Measurements from ENCODE around the gene STMND1.

DNA sequence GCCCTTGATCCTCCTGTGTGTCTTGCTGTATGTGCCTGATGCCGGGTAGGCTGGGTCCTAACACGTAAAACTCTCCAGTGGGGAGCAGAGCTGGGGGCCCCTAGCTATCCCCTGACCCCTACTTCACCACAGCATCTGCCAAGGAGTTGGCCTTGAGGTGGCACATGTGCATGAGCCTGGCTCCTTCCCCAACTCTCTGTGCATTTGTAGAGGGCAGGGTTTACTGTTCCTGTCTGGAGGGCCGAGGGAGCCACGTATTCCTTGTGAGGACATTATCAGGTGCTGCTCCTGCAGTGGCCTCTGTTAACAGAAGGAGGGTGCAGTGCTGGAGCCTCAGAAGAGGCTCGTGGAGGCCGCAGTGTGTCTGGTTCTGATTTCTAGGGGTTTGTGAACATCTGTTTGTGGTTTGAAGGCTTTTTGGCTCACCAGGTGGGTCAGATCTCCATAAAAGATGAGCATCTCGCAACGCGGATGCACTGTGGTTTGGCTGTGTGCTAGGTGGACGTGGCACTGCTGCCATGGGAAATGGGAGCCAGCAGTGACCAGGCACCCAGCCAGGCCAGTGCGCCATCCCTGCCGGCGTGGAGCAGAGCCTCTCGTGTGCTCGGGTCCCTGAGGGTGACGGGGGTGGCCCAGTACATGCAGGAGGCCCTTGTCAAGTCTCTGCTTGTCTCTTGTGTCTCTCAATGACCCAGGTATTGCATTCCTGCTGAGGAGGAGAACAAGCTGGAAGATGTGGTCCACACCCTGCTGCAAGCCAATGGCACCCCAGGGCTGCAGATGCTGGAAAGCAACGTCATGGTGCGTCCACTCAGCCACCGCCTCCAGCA, 152.0 kb downstream of the DTNBP1 start:
- PRO-cap, result no peak

DNA sequence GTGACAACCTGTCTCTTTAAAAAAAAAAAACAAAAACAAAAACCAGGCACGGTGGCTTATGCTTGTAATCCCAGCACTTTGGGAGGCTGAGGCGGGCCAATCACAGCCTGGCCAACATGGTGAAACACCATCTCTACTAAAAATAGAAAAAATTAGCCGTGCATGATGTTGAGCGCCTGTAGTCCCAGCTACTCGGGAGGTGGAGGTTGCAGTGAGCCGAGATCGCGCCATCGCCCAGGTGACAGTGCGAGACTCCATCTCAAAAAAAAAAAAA, 147.2 kb downstream of the DTNBP1 start:
- PRO-cap, result no peak

DNA sequence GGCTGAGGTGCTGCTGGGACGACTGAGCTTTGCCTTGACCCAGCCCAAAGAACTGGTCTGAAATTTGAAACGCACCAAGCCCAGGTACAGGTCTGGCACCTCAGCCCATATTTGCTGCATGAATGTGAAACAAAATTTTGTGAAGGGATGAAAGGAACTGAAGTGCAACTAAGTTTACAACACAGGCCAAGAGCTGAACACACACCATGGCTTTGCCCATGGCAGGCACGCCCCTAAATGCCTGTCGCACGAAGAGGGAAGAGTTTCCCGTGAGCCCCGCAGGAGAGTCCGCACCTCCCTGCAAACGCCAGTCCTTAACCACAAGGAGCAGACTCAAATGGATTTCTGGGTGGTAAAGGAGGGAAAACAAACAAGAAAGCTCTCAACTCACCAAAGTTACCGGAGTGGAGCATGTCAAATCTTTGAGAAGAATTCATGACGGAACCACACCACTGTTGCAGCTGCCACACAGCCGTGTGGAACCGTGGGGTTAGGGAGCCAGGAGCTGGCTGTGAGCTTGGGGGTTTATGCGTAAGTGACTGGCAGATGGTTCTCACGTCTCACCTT, 138.8 kb downstream of the DTNBP1 start:
- PRO-cap, result no peak

DNA sequence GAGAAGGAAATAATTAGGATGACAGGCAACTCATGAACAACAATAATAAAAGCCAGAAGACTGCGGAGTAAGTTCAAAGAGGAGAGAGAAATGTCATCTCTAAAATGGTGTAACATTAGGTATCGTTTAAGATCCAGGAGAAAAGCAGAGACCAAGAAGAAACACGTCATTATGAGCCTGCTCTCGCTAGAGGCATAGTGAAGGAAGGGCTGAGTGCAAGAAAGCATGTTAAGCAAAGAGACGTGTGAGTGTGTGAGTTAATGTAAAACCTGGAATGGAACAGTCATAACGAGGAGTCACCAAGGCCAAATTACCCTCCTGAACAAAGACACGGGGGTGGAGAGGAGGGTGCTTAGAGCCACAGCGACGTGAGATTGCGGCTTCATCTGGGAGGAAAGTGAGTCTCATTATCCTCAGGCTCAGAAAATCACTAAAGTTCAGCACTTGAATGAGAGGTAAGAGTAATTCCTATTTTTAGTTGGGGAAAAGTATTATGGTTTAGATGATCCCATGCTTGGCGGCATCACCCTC, 136.7 kb downstream of the DTNBP1 start:
- PRO-cap, result no peak

- PRO-cap, result no peak
These were observed 224.6 kb upstream of the DTNBP1 start for GRCh38 chr6:15887268-15887893.

DNA sequence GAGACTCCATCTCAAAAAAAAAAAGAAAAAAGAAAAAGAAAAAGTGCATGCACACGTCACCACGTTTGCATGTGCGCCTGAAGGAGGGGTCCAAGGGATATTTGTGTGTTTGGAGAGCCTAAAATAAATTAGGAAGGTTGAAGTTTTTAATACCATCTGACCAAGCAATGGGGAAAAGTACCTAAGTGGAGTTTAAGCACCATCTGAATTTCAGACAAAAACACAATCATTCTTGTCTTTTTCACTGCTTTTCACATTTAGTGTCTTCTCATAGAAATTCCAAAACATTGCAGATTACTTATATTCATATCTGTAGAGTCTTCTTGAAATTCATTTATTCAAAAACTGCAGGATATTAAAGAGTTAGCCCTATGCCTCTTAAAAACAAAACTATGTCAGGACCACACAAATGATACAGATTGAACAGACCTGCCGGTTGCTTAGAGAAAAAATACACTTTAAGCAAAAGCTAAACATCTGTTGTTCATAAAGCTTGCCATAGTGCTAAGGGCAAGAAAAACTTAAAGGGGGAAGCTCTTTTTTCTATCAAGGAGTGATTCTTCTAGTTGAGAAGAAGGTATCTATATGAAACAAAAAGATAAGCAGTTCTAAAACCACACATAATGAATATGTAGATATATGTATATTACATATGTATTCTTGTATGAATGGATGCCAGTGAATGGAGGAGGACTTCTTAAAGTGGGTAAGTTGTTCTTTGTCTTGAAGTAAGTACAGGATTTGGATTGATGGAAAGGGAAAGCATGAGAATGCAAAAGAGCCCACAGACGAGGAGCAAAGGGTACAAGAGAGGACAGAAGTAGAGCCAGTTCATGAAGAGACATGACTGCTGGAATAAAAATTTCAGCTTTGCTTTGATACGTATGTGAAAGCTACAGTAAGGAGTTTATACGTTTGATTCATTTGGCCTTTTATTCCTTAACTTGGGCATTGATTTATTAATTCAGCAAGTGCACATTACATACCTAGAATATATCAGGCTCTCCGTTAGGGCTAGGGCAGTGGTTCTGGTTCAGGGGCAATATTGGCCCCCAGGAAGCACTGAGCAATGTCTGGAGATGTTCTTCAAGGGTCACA, 22.8 kb downstream of the MYLIP start:
- PRO-cap, result no peak

GRCh38 chr6:16236190-16236543, 2.2 kb upstream of the GMPR start:
- PRO-cap, result no peak

- PRO-cap, result no peak
These were observed 88.4 kb downstream of the GMPR start for GRCh38 chr6:16326758-16327157.

DNA sequence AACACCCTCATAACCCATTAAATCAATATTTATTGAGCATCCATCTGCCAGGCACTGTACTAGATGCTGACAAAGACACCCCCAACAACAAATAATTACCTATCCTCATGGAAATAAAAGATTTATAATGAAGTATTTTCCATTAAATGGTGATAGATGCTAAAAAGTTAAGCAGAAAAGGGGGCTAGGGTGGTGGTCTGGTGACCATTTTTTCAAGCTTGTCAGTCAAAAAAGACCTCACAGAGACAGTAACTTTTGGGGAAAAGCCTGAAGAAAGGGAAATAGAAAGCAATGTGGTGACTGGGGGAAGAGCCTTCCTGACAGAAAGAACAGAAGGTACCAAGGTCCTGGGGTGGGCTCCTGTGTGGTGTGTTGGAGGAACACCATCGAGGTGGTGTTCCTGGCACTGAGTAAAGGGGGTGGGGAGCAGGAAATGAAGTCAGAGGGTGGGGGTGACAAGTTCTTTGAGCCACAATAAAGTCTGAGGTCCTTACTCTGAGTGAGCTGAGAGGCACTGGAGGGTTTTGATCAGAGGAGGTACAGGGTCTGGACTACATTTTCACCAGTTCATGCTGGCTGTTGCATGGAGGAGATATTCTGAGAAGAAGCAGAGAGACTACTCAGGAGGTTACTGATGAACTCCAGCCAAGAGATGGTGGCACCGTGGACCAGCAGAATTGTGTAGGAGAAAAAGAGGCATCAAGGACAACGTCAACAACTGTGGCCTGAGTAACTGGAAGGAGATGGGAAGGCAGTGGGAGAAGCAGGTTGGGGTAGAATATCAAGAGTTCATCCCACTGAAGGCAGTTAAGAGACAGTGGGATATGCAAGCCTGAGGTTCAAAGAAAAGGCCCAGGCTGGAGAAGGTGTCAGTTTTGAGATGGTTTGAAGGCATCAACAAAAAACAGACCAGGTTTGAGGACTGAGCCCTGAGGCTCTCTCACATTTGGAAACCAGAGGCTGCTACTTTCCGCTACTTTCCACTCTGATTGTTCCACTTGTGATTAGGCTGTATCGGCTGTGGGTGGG, 198.2 kb downstream of the GMPR start:
- PRO-cap, result unidirectional peak, plus-strand start at position 474 of the sequence

DNA sequence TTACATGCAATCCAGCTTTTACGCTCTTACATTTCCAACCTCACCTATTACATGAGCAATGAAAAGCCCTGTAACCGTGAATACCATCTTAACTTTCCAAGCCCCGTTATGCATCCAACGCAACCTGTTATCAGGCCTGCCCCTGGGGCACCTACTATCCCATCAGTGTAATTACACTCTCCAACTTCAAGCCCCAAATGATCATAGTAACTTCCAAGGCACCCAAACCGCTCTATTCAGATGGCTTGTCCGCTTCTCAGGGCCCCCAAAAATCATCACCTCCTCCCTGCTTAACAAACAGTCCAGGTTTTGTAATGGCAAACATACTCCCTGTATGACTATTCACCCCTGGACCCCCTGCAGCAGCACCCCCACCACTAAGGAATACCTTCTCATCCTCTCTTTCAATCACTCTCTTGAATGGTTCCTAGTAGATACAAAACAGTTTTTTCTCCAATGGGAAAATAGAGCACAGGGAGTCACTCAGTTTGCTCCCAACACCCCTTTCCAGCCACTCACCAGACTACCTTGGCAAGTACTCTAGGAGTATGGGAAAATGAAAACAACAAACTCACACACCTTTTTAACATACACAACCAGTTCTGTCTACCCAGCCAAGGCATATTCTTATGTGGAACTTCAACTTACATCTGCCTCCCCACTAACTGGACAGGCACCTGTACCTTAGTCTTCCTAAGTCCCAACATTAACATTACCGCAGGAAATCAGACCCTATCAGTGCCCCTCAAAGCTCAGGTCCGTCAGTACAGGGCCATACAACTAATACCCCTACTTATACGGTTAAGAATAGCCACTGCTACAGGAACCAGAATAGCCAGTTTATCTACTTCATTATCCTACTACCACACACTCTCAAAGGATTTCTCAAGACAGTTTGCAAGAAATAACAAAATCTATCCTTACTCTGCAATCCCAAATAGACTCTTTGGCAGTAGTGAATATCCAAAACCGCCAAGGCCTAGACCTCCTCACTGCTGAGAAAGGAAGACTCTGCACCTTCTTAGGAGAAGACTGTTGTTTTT, 224.6 kb downstream of the GMPR start:
- PRO-cap, result no peak

- PRO-cap, result no peak
These were observed 220.1 kb downstream of the ATXN1 start for GRCh38 chr6:16541316-16541489.

GRCh38 chr6:16760696-16760945, 639 bp downstream of the ATXN1 start:
- PRO-cap, result bidirectional peak, plus-strand start at chr6:16760872, minus-strand start at chr6:16760638

DNA sequence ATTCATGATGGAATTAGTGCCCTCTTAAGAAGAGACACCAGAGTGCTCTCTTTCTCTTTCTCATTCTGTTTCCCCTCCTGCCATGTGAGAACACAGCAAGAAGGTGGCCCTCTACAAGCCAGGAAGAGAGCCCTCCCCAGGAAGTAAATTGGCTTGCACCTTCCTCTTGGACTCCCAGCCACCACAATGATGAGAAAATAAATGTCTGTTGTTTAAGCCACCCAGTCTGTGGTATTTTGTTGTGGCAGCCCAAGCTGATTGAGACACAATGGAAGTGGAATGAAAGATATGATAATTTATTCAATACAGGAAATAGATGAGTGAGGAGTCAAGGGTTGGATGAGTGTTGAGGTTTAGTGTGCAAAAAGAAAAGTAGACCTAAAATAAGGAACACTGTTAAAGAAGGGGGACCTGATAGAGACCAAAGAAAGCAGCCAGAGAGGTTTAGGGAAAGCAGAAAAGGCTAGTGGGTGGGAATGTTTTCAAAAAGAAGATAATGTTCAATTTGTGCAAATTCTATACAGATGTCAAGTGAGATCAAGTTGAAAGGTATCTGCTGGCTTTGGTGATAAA, 26.0 kb upstream of the ATXN1 start:
- PRO-cap, result no peak

- PRO-cap, result no peak
These were observed 39.7 kb upstream of the ATXN1 start for GRCh38 chr6:16800954-16801372.

- PRO-cap, result no peak
These were observed at the start of gene STMND1 for GRCh38 chr6:17101188-17102570. Gene STMND1 (plus strand): TSS chr6:17102050.

DNA sequence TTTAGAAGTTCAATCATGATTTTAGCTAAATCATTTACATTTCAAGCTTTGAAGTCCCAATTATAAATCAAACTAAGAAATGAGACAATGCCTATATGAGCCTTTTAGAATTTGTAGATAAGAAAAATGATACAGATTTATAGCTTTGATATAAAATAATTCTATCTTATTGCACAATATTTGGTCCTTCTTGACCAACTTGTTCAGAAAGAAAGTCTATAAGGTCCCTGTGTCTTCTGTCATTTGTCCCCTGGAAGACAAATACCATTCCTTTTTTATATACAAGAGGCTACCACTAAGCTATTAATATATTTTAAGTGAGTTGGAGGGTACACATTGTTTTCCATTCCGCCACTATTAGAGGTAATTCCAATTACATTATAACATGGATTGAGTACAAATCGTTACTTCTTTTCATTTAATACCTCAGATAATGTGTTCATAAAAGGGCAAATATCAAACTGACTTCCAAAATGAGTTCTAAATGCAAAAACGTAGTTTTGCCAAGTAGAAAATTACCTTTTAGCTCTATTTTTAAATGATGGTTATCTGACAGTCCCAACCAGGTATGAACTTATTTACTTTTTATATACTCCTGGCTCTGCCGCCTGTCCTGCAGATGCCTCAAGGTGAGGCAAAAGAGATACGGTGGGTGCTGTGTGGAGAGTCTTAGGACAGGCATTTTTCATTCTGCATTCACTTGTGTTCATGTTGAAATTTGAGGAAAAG, 16.6 kb downstream of the RBM24 start:
- PRO-cap, result no peak

GRCh38 chr6:17728751-17729408, 22.2 kb upstream of the NUP153 start:
- PRO-cap, result no peak

- PRO-cap, result no peak
These were observed 50.8 kb downstream of the DEK start for GRCh38 chr6:18213358-18214035.

DNA sequence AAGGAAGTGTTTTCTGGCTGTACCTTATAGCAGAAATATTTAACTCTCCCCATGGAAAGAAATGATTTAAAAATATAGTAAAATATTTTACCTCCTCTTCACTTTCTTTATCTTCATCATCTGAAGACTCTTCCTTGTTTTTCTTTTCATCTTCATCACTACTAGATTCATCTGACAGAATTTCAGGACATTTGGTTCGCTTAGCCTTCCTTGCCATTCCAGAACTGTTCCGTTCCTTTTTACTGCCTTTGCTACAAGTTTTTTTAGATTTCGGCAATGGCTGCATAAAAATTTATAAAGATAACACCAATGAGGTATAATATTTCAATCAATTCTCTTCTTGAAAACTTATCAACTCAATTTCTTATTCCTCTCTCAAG, 14.8 kb downstream of the DEK start:
- PRO-cap, result no peak

DNA sequence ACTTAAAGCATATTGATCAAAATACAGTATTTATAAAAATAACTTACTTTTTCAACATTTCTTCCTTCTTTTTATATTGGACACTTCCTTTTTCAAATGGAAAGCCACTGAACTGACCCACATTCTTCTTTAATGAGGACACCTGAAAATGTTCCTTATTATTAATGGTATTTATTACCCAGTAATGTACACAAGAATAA, 8.1 kb downstream of the DEK start:
- PRO-cap, result no peak